Pulmonary lymph node (tissue), 1 donor: ENCODE measurements around the genes TUSC1, MOB3B and B4GALT1.

DNA sequence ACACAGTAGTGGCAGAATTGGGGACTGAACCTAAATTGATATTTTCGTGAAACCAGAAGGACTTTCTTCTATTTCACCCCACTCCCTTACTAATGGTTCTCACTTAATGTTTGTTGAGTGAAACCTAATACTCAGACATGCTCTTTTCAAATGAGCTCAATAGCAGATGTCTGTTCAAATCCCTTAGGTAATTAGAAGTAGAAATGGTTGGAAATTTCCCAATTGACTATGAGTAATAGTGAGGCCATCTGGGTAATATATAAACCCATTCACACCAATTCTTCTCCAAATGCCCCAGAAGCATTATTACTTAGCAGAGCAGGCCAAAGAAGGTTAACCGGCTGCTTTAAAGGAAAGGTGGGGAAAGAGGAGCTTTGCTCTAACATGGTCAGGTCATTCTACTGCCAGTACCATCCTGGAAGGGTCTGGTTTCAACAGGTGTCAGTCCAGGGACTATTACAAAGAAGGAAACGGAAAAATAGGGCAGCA lies 119.5 kb upstream of the MTAP start:
- PRO-cap = no peak

DNA sequence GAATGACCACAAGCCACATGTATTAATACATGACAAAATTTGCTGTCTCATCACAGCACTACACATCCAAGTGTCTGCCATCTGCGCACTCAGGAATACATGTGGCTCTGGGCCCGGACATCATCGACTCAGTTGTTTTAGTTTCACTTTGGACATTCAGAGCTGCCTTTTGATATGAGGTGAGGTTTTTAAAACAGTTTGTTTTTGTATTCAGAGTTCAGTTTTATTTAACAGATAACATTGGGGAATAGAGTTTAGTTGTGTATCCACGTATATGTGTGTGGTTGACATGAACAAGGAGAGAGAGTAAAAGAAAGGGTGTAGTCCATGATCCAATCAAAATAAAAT lies 114.1 kb upstream of the MTAP start:
- PRO-cap = no peak

- PRO-cap = no peak
Measured at GRCh38 chr9:21833296-21834114, 31.1 kb downstream of the MTAP start.

DNA sequence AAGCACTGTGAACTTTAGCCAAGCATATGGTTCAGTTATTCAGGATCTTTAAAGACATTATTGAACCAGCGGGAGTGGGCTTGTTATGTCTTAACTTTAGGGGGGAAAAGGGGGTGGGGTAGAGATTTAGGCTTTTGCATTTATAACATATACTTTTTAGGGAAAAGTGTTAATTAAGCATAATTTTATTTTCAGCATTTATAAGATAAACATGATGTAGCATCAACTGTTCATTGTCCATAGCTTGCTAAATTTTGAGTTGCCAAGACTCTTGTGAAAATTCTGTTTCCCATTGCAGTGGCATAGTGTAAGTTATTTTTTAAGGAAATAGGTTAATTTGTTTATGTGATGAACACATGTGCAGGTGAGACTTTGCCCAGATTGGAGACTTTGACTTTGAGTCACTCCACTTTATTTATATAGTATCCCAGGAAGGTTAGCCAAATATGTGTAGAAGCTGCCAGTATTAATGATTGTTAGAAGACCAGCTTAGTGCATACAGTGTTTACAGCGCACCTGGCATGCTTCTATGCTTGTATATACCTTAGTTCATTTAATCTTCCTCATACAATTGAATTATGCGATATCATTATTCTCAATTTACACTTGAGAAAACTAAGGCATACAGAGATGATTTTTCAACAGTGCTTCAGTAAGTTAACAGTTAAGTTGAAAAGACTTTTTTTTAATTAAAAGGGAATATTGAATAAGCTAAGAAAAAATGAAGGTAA lies 50.9 kb downstream of the MTAP start:
- PRO-cap = no peak

DNA sequence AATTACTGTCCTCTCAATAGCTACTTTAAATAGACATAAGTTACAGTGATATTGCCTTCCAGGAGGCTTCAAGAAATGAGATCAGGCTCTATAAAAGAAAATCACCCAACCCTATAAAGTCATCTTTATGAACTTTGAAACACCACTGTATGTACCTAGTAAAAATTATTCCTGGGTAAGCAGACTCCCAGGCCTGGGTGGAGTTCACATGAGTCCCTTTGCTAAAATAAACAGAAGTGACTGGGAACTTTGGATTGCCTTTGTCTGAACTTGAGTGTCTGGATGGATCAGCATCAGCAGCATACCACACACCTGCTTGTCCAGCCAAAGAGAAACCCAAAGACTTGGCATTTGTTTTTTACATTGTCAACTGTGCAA lies 79.5 kb upstream of the CDKN2B start:
- PRO-cap = no peak

GRCh38 chr9:22112799-22113222 lies 103.7 kb upstream of the CDKN2B start:
- PRO-cap = no peak

DNA sequence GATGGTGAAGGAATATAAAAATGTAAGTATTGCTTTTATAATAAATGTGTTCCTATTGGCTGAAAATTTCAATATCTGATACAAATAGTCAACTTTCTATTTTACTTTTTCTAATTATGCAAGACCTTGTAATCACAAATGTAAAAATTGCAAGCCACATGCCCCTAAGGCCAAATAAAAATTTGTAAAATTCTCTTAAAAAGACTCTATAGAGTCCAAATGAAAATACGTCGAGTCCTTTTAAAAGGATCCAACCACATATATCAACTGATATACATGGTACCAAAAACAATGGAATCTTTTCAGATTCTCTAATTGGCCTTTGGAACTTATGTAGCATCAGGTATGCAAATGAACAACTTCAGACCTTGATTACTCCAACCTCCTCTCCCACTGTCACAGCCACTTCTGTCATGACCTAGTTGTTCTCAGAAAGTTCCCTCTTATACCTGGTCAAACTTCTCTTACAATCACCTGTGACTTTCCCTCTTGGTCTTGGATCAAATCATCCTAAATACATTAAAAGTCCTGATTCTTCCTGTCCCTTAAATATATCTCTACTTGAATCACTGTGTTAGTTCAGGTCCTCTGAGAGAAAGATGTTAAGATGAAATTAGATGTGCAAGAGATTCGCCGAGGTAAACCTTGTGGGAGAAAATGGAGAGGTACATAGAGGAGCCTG lies 104.8 kb upstream of the CDKN2B start:
- PRO-cap = no peak

- PRO-cap = no peak
Measured at GRCh38 chr9:24579990-24580404, 34.3 kb upstream of the IZUMO3 start.

- PRO-cap = bidirectional peak, plus-strand start at chr9:25678376, minus-strand start at chr9:25678275
Measured at GRCh38 chr9:25677747-25678950, at the start of gene TUSC1. Gene TUSC1 (minus strand): TSS chr9:25678444.

GRCh38 chr9:27377083-27377967 lies 80.4 kb upstream of the EQTN start:
- PRO-cap = unidirectional peak, minus-strand start at chr9:27377781

- PRO-cap = unidirectional peak, minus-strand start at chr9:27529799
Measured at GRCh38 chr9:27529475-27530132, at the start of gene MOB3B. Gene MOB3B (minus strand): TSS chr9:27529814.

GRCh38 chr9:27564718-27565061 lies 8.6 kb downstream of the C9orf72 start:
- PRO-cap = no peak

DNA sequence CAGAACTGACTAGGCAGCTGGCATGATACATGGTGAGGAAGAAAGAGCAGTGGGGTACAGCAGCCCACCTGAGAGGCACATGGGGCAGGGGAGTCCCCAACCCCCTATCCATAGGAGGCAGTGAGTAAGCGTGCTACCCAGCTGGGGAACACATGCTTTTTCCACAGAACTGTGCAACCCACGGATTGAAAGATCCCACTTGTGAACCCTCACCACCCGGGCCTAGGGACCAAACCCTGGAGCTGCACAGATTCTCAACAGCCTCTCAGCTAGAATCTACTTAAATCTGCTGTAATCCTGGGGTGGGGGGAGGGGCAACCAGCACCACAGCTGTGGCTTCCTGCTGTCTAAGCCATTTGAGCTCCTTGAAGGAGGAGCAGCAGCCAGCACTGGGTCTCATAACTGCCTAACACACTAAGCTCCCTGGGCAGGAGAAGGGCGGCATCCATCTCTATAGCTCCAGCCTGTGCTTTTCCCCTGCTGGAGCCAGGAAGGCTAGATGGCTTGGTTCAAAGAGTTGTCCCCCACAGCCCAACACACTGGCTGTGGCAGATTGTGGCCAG lies 71.8 kb upstream of the C9orf72 start:
- PRO-cap = no peak

GRCh38 chr9:31633515-31633897 lies 750.9 kb upstream of the ACO1 start:
- PRO-cap = no peak

GRCh38 chr9:33043322-33044040 lies 18.4 kb downstream of the DNAJA1 start:
- PRO-cap = no peak

DNA sequence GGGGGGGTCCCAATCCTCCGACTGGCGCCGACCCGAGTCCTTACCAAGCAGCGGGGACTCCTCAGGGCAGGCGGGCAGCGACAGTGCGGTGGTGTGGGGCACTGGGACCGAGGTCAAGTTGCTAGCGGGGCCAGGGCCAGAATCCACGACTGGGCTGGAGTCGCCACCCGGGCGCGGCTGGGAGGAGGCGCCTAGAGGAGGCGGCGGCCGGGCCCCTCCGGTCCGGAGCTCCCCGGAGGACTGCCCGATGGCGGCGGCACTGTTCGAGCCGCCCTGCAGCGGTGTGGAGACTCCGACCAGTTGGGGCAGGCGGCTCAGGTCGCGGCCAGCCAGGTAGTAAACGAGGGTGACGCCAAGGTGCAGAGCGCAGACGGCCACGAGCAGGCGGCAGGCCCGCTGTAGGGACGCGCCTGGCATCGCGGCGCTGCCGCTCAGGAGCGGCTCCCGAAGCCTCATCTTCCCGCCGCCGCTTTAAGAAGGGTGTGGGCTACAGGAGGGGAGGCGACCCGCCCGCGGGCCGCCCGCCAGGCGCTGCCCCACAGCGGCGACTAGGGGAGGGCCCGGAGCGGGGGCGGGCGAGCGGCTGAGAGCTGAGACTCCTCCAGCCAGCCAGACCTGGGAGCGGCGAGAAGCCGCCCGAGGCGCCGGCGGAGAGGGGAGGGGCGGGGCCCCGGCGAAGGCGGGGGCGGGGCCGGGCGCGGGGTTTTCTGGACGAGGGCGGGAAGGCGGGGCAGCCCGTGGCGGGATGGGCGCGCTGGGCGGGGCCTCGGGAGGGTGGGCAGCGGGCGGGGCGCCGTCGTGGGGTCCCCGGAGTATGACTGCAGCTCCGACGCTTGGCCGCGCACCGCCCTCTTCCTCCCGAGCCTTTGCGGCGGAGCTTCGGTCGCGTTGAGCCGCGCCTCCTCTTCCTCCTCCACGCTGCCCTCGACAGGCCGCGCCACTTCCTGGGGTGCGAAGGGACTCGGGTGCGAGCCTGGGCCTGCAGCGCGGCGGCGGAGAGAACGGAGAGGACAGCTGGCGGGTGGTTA lies at the start of gene B4GALT1:
Gene B4GALT1, minus strand, starts transcription at position 623 of the 1,028 bp plus-strand sequence.
- PRO-cap = bidirectional peak, plus-strand start at position 367 of the sequence, minus-strand start at position 151 of the sequence; bidirectional peak, plus-strand start at position 772 of the sequence, minus-strand start at position 617 of the sequence; bidirectional peak, plus-strand start at position 861 of the sequence, minus-strand start at position 868 of the sequence

DNA sequence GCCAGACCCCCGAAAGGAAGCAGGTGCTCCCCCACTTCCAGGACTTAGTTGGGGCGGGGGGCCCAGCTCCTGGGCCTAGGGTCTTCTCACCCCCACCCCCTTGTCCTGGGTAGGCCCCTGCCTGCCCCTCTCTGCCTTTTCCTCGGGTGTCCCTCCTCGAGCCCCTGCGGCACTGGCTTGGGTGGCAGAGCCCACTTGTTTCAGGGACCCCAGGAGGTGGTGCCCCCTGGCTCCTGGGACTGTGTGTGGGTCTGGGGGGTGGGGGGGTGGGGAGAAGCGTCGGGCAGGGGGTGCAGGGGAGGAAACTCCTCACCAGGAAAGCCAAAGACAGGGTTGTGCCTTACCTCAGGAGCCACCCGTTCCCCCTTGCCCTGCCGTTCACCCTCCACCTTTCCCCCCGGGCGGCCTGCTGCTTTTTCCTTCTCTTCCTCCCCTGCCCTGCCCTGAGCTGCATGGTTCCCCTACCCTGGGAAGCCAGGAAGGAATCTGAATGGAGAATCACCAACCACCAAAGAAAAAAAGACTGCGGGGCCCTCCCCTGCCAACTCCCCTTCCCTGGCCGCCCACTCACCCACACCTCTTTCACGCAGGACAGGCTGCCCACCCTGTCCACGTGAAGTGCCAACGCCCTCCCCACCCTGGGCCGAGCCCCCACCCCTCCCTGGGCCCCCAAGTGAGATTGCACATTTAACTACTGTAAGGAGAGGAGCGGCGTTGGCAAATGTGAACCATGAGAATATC lies 915 bp upstream of the NFX1 start:
- PRO-cap = no peak

GRCh38 chr9:33392890-33393262 lies 9.5 kb downstream of the AQP7 start:
- PRO-cap = no peak

- PRO-cap = no peak
Measured at GRCh38 chr9:33443622-33444281, 3.6 kb downstream of the AQP3 start.

DNA sequence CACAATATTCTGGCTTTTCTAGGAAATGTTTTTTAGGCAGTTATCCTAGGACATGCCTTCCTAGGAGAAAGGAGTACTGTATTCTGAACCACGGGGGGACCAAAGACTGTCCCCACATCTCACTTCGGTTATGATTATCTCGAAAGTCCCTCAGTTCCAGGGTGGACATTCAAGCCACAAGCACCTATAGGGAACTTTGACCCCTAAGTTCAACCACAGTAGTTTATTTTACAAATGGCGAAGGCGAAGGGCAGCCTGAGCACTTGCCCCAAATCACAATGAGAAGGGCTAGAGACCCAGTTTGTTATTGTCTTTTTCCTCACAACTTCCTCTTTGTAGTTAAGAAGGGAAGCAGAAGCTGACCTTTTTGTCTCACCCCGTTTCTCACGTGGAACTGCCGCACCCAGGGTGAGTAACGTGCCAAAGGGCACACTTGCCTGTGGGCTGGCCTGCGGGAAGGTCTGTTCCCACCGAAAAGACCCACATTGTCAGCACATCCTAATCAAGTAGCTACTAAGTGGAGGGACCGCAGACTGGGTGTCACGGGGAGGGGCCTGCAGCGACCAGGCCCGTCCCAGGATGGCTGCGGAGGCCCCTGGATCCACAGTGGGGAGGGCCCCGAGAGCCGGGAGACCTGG lies 659 bp upstream of the UBE2R2 start:
- PRO-cap = bidirectional peak, plus-strand start at position 411 of the sequence, minus-strand start at position 280 of the sequence